Aorta (tissue), 1 donor: ENCODE data around the genes ETV5 and RTP4.

DNA sequence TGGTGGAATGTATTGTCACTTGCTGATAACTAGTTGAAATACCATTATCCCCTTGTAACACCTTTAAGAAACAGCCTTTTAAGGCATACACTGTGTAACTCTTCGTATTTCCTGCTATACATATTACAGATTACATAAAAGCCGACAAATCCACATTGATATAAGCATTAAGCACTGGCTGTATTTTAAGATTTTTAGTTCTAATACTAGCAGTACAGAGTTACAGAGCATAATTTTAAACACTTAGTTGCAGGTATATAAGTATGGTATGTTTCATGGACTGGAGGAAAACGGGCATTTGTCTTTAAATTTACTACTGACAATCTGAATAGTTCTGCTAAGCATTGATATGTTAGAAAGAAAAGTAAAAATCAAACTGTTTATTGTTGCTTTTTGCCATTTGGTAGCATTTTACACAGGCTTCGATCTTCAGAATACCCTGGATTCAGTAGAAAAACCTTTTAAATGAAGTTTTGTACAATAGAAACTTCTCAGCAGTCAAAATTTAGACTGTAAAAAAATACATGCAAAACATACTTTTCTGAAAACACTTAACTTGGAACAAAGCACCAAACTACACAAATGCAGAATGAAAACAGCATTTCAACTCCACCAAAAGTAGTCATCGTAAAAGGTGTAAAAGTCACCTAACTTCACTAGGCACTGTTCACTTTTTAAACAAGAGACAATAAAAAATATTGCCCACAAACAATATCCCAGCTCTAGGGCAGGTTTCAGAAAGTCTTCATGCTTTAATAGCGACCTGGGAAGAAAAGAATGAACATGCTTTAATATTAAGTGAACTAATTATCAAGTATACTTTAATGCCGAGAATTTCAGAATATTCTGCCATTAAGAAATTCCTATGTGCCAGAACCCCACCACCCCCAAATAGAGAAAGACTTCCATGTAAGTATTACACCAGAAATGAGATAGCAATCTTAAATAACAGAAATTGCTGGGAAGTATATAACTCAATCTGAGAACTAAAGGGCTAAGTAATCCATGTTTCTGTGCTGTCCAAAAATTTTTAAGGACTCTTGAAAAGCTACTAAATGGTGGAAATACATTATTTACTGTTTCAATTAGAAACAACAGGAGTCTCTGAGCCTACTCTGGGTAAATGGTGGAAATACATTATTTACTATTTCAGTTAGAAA lies 20.5 kb downstream of the TRA2B start:
- PRO-cap, result no peak

DNA sequence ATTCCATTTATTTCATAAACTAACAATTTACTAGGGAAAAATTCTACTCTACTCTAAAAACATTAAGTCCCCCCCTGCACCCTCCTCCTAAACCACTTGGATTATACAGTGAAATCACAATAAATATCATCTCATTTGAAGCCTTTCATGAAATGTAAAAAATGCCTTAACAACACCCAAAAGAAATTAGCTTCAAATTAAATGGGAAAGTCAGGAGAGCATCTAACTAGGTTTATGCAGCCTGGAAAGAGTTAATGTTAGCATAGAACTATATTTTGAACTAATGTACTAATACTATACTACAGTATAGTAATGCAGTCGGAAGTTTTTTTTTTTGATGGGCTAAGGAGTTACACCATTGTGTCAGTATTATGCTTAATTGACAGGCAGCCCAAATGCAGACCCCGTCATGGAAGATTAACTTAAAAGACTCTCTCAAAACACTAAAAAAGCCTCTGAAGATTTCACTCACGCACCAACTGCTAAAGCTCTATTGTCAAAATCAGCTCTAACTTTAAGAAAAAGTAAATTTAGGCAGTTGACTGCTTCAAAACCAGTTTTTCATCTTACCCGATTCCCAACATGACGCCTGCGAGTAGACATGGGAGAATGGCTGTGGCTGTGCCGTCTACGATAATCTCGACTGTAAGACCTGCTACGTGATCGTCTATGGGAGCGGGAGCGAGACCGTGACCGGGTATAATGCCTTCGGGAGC lies 12.8 kb downstream of the TRA2B start:
- PRO-cap, result no peak

GRCh38 chr3:185935256-185935811 lies 2.5 kb downstream of the TRA2B start:
- PRO-cap, result no peak

GRCh38 chr3:185960486-185961319 lies 22.9 kb upstream of the TRA2B start:
- PRO-cap, result no peak

- PRO-cap, result no peak
Observed at GRCh38 chr3:185976758-185977292, 39.0 kb upstream of the TRA2B start.

GRCh38 chr3:186102655-186102998 lies 6.3 kb downstream of the ETV5 start:
- PRO-cap, result no peak

- PRO-cap, result unidirectional peak, minus-strand start at chr3:186109089
Observed at GRCh38 chr3:186108257-186109330, at the start of gene ETV5. TSS of gene ETV5 (minus strand) at chr3:186109089.

GRCh38 chr3:186193417-186193930 lies 84.6 kb upstream of the ETV5 start:
- PRO-cap, result no peak

DNA sequence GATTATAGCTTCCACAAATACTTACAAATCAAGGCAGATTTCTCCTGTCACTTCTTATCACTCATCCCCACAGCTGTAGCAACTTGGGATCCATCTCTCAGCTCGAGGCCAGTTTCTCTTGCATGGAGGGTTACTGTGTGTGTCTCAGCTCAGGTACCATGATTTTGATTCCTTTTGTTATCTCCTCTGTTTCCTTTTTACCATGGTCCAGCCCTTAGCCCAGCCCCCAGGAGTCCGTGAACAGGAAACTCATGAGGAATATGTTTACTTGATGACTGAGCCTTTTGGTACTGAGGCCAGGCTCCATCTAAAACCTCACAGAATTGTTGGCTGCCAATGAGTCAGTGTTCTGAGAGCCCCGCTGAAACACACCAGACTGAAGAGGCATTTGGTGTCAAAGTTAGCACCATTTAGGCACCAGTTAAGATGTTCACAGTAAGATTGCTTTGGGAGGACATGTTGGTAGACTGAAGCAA lies 80.9 kb downstream of the DGKG start:
- PRO-cap, result no peak

- PRO-cap, result no peak
Observed at GRCh38 chr3:186360714-186361228, 1.3 kb downstream of the DGKG start.

GRCh38 chr3:186365674-186366074 lies 3.6 kb upstream of the DGKG start:
- PRO-cap, result no peak

DNA sequence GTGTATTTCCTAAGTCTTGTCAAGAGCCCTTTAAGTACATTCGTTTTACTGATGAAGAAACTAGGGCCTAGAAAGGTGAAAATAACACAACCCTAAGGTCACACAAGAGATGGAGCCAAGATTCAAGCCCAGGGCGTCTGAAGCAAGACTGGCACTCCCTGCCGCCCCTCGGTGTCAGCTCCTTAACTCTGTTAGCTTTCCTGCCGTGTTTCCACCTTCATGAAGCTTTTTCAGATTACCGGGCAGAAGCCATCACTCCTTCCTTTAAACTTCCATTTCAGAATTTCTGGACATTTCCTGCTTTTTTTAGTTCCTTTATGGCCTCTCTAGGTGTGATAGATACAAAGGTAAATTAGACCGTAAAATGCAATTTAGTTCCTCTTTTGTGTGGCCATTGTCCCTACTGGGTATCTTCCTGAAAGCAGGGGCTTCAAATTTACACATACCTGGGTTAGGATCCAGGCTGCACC lies 595 bp upstream of the TBCCD1 start:
- PRO-cap, result no peak

DNA sequence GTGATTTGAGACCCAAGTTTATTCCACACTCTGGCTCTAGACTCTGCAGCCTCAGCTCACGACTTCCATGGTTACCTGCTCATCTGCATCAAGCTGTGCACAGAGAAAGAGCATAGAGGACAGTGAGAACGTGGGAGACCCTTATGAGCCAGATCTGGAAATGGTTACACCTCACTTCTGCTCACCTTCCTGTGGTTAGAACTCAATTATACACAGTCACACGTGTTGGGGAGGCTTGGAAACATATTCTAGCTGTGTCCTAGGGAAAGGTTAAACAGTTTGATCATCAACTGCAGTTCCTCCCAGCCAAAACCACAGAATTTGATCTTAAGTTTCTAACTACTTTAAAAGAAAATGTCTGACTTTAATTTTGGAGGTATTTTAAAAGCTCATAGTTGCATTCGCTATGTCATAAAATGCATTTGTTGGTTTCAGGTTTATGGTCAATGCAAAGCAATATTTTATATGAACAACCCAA lies 1.9 kb downstream of the FETUB start:
- PRO-cap, result no peak

GRCh38 chr3:186785486-186786112 lies 2.2 kb downstream of the EIF4A2 start:
- PRO-cap, result no peak

DNA sequence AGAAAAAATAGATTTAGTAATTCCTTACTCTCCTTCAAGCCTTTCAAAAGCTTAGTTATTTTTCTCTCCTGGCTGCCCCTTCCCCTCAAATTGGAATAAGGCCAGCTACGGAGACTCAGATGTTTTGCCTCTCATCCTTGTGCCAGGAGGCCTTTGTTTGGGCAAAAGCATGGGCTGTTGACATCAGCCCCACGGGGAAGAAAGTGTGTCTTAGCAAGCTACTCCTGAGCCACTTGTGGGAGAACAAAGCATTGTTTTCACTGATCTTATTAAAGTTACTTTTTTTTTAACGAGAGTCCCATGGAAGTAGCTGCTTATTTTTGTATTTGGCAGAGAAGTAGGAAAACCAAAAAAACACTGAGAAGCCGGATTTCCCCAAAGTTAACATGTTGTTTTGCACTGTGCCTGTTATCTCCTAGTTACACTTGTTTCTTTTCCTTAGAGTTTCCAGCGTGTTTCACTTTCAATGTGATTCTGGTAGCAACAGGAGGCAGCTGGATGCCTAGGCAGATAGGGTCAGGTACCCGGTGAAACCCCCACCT lies 2.2 kb downstream of the ST6GAL1 start:
- PRO-cap, result no peak

- PRO-cap, result no peak
Observed at GRCh38 chr3:186993201-186993917, 63.0 kb downstream of the ST6GAL1 start.

DNA sequence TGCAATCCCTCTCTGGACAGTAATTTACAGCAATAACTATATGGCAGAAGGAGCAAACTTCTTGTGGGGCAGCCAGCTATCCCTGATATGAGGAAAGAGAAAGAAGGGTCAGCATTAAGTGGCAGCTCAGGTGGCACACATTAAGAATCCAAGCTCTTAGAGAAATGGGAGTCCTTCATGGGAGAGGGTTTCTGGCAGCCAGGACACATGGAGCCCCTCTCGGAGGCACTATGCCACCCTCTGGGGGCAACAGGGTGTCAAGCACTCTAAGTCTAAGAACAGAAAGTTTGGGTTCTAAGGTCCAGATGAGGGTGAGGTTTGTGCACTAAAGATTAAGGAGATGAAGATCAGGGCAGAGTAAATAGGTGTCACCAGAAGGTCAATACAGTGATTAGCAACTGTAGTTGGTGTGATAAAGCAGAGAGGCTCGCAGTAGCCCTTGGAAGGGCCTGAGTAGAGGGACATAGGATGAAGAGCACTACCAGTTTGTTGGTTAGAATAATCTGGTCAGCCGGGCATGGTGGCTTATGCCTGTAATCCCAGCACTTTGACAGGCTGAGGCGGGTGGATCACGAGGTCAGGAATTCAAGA lies 89.3 kb downstream of the ST6GAL1 start:
- PRO-cap, result no peak

GRCh38 chr3:187039757-187040595 lies 99.3 kb downstream of the RPL39L start:
- PRO-cap, result no peak

DNA sequence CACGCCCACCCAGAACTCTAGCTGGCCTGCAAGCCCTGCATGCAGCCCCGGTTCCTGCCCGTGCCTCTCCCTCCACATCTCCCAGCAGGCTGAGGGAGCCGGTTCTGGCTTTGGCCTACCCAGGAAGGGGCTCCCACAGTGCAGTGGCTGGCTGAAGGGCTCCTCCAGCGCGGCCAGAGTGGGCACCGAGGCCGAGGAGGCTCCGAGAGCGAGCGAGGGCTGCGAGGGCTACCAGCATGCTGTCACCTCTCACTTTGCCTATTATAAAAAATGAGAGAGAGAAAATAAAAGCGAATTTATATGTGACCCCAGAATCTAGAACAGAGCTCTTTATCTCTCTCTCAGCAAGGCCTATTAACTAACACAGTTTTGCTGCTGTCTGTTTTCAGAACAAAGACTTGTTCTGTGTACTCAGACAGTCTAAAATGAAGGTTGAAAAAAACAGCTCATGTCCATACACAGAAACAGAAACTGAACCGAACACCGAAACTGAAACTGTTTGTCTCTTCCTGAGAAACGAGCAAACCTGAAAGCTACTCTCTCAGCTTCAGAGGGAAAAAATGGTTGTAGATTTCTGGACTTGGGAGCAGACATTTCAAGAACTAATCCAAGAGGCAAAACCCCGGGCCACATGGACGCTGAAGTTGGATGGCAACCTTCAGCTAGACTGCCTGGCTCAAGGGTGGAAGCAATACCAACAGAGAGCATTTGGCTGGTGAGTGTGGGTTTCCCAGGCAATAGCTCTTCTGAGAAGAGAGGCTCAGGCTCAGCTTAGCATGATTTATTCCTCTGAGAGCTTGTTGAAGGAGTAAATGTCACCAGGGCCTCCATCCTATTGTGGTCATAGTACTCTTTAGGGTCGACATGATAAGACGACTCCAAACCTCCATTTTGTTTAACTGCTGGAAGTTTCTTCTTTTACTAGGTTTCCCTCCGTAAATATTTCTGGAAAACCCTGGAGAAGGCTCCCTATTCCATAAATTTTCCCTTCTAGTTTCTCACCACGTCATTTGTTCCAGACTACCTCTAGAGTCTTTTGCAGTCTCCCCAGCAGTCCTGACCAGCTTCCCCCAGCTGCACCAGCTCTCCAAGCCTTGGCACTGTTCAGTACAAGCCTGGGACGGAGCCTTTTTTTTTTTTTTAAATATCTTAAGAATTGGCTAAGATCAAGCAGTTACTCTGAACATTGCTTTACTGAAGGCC lies at the start of gene RTP4:
TSS of gene RTP4 (plus strand) at position 504 of the 1,203 bp plus-strand sequence.
- PRO-cap, result no peak

DNA sequence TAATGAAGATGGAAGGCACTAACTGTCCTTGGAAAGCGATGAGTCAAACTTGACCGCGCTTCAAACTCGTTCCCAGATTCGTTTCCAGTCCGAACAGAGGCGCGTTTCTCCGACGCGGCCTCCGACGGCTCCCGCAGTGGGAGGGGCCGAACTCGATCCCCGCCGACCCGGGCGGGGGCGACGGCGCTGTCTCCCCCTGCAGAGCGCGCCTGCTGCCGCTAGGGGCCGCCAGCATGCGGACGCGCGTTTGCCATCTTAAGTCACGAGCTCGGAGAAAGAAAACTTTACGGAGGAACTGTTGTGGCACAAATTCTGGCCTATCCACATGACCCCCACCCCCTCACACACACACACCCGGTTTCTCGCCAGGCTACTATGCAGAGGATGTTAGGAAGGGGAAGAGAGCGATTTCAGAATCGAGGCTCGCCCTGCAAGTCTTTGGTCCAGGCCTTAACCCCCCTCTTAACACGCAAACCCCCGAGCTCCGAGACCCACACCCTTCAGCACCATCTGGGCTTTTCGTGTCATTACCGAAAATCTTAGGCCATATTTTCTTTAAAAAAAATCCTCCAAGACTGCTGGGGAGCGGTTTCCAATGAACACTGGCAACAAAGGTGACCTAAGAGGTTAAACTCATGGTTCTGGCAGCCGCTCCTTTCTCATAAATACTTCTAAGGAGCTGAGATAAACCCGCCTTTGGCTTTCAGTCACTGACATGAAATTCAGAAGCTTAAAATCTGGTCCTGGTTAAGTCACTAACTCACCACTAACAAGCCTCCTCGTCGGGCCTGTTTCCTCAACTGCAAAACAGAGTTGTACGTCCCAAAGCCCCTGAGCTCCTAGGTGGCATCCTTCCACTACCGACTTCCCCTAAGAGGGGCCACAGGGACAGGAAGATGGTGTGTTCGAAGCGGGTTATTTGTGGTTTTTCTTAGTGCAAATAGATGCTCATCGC lies 5.1 kb downstream of the BCL6 start:
- PRO-cap, result bidirectional peak, plus-strand start at position 380 of the sequence, minus-strand start at position 130 of the sequence